Placental epithelial cell (primary cell): ENCODE measurements around a stretch of chr9.

DNA sequence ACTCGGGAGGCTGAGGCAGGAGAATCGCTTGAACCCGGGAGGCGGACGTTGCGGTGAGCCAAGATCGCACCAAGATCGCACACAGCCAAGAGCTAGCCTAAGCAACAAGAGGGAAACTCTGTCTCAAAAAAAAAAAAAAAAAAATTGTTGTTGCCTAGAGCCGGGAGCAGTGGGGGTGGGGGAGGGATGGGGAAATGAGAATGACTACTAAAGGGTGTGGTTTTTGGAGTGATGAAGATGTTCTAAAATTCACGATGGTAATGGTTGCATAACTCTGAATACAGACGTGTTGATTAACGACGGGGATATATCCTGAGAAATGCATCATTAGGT is 28.0 kb downstream of the NACC2 start:
- CAGE, long polyA plus RNA = no peak

DNA sequence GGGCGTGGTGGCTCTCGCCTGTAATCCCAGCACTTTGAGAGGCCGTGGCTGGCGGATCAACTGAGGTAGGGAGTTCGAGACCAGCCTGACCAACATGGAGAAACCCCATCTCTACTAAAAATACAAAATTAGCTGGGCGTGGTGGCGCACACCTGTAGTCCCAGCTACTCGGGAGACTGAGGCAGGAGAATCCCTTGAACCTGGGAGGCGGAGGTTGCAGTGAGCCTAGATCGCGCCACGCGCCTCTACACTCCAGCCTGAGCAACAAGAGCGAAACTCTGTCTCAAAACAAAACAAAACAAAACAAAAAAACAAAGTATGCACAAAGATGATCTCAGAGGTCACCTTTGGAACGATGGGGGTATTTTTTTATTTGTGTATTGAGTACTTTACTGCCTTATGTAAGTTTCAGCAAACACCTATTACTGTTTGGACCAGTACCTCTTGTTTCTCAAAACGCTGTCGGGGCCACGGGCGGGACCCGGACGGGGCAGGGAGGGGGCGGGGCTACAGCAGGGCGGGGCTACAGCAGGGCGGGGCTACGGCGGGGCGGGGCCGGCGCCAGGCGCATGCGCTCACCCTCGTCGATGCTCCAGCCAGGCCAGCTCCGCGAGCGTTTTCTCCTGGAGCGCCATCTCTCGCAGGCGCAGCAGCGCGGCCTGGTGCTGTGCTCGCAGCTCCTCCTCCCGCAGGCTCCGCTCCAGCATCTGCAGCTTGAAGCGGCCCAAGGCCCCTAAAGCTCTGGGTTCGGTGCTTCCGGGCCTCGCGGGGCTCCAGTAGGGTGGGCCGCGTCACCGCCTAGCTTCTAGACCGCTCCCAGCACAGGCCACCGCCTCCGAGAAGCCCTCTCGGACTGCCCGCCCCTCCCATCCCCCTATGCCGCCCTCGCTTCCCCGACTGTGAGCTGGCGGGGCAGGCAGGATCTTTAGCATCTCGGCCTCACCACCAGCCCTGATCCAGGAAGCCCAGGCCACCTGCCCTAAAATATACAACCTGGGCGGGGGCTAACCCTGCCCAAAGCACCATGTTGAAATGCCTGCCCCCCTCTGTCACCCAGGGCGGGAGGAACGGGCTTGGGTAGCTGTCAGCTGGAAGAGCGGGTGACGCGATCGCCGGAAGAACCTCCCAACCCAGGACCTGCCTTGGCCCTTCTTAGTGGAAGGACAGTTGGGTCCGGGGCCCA is 21.6 kb upstream of the QSOX2 start:
- CAGE, long polyA plus RNA = no peak

DNA sequence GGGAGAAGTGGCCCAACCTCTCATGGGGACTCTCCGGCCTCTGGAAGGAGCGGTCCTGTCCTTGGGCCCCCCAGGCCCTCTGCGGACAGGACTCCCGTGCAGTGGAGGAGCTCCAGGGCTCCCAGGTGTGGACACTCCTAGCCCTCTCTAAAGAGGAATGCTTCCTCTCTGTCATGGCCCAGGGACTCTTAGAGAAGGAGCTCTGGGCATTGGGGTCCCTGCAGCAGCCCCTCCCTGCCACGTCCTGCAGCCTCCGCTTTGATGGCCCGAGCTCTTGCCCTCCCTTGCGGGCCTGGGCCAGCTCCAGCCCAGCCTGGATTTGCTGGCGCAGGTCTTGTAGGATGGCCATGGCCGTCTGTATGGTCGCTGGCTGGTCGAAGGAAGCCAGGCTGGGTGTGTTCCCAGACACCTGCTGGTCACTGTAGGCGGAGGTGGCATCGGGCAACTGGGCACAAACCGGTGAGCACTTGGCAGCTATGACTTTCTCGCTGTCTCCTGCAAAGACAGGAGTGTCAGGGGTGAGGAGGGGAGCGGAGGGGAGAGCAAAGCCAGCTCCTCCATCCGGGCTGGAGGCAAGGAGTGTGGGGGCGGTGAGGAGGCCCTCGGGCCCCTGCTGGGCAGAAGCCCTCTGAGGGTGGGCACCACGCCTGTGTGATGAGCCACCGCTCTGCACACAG is 12.6 kb downstream of the CCDC187 start:
- CAGE, long polyA plus RNA = no peak

GRCh38 chr9:136328430-136329229 is 1.3 kb downstream of the GPSM1 start:
- CAGE, long polyA plus RNA = no peak

- CAGE, long polyA plus RNA = no peak
Measured at GRCh38 chr9:136364273-136364959, 872 bp upstream of the DNLZ start.

DNA sequence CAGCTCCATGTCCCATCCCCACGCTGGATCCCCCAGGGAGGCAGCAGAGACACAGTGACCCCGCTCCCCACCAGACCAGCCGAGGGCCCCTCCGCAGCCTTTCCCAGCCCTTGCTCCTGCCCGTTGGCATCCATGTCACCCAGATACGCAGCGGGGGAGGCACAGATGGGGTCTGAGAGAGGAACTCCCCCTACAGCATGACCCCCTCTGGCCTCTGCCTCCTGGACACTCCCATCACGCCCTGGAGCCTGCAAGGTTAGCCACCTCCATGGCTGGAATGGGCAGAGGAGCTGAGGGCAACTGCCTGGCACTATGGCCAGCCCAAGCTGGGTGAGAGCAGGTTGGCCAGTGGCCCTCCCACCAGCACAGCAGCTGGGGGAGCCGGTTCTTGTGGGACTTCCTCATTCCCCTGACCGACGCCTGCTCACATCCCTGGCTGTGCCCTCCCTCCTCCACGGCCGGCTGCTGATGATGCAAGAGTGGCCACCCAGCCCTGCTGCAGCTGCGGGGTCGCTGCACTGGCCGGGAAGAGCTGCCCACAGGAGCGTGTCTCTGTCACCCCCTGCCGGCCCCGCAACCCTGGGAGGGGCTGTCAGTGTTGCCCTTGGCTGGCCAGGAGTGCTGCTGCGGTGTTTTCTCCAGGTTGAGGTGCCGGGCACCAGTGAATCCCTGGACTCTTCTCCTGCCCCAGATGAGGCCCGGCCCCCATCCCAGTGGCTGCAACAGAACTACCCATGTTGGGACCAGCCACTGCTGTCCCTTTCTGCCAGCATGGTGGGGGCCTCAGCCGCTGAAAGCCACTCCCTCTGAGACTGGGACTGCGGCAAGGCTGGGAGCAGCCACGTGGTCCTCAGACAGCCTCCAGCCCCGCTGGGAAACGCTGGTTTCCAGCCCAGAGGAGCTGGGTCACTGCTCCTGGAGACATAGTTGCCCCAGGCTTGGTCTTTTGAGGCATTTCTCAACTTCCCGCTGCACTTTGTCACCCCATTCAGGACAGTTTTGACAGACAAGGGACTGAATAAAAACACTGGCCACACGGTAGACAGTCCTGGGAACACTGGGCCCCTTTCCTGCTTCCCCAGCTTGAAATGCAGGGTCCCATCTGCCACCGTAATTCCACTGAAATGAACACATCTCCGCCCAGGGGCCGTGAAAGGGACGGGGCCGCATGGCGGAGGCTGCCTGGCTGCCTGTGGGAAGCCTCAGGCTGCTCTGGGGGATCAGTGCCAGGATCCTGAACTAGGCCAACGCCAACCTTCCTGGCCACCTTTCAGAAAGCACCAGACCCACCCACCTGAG is 782 bp downstream of the CARD9 start:
- CAGE, long polyA plus RNA = no peak

- CAGE, long polyA plus RNA = no peak
Measured at GRCh38 chr9:136401806-136402169, 1.8 kb upstream of the SNAPC4 start.

DNA sequence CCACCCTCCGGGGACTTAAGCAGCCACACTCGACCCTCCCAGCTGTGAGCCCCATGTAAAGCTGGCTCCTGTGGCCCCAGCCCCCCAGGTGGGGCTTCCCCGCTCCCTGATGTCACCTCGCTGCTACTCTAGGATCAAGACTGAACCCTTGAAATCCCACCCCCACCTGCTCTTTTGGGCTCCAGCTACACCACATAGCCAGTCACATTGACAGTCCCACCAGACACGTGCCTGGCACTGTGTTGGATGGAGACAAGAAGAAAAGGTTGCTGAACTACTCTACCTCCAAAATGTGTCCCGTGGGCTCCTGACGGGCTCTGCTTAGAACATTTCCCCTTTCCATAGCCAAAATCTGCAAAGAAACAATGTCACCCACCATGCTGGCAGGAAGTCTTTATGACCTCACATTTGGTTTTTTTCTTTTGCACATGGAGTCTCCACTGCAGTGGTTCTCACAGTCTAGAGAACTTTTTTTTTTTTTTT is 1.7 kb downstream of the ENTR1 start:
- CAGE, long polyA plus RNA = no peak

DNA sequence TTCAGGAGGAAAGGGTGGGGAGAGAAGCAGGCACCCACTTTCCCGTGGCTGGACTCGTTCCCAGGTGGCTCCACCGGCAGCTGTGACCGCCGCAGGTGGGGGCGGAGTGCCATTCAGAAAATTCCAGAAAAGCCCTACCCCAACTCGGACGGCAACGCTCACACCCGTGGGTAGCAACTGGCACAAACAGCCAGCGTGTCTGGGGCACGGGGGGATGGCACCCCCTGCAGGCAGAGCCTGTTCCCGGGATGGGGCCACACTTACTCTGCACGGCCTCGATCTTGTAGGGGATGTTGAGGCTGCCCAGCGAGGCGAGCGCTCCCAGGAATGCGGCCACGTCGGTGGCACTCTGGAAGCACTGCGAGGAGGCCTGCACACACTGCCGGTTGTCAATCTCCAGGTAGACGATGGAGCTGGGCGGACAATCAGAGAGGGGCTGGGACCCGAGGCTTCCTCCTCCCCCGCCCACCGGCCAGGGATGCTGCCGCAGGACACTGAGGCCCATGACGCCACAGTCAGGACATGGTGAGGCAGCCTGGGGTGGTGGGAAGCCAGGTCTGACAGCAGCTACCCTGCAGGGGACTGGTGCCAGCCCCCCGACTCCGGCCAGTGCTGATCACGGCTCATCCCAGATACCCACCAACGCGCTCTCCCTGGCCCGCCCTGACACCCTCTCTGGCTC is 20.2 kb upstream of the SEC16A start:
- CAGE, long polyA plus RNA = no peak

DNA sequence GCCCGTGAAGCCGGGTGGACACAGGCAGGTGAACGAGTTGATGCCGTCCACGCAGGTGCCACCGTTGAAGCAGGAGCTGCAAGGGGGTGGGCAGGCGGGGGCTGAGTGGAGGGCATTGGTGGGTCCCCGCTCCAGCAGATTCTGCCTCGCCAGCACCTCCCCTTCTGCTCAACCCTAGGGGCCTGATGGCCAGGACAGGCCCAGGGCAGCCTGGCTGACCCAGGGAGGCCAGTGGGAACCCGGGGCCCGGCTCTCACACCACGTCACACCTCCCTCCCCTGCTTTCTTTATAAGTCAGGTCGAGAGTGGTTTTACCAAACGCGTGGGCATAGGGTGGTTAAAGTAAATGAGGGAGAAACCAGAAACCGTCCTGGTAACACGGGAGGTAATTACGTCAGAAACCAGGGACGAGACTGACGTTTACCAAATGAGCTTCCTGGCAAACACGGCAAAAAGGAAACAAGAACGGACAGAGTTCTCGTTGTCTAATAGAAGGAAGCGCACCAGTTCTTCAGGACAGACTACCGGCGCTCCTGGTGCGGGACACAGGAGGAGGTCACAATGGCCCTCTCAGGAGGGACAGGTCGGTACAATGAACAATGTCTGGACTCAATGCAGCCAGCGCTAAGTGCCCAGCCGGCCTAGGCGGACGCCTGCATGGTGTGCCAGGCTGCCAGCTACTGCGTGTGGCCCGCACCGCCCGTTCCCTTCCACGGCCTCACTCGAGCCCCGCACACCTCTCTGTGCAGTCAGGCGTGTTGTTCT is 26.3 kb upstream of the SEC16A start:
- CAGE, long polyA plus RNA = no peak

DNA sequence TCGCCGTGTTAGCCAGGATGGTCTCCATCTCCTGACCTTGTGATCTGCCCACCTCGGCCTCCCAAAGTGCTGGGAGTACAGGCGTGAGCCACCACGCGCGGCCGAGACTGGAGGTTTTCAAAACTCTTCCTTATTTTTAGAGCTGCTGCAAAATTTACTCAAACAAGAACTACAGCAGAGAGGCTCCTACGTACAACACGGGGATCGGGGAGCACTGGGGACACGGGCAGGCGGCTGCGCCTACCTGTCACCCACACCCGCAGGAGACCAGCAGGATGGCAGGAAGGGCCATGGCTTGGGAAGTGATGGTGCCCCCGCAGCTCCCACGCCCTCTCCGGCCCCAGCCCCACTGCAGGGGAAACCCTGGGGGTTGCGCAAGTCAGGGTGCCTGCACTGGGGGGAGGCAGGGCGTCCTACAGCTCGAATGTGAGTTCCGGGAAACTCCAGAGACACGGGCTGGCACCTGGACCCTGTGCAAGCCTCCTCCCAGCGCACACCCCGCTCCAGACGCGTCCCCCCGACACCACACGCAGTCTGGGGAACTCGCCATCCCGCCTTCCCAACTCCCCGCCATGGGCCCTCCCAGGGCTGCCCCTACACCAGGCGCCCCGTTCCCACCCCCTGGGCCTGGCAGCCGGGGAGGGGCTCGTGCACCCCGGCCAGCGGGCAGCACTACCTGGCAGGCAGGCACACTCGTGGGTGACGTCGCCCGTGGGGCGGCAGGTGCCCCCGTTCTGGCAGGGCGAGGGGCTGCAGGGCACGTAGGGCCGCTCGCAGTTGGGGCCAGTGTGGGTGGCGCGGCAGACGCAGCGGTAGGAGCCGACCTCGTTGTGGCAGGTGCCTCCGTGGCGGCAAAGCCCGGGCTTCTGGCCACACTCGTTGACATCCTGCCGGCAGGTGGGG is 23.4 kb downstream of the NOTCH1 start:
- CAGE, long polyA plus RNA = no peak

- CAGE, long polyA plus RNA = no peak
Measured at GRCh38 chr9:136543566-136544589, 2.0 kb downstream of the NOTCH1 start.

- CAGE, long polyA plus RNA = no peak
Measured at GRCh38 chr9:136586982-136587651, 41.3 kb upstream of the NOTCH1 start.

GRCh38 chr9:136646970-136647428 is 15.7 kb upstream of the EGFL7 start:
- CAGE, long polyA plus RNA = no peak

DNA sequence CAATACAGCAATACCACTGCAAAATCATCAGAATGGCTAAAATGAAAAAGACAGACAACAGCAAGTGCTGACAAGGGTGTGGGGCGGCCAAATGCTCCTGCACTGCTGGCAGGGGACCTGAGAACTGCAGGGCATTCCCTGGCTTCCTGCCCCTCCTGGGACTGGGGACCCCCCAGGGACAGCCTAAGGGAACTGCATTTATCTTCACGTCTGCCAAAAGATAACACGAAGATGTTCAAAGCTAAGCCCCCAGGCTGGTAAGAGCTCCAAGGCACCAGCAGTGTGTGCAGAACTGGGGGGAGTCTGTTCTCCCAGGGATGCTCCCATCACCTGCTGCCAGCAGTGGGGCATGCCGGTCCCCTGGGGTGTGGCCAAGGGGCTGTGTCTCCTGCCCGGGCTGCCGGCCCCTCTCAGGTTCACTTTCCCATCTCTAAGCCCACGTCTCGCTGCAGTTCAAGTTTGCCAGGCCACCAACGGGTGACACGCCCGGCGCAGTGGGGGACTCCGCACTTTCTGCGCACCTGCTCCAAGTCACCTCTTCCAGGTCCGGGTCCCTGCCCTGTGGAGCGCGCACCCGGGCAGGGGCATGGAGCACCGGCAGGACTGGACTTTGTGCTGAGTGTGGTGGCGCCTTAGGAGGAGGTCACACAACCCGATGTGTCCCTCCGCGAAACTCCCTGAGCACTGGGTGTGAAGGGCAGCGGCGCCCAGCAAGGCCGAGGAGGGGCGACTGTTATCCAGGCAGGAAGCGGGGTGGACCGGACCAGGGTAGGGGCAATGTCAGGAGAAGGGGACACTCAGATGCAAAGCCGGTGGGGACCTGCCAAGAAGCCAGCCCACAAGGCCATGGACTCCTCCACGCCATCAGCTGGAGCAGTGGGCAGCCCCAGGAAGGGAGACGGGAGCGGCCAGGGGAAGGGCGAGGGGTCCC is 4.4 kb upstream of the EGFL7 start:
- CAGE, long polyA plus RNA = no peak

- CAGE, long polyA plus RNA = no peak
Measured at GRCh38 chr9:136678586-136678993, 8.7 kb downstream of the AGPAT2 start.

- CAGE, long polyA plus RNA = no peak
Measured at GRCh38 chr9:136680959-136681634, 6.2 kb downstream of the AGPAT2 start.

DNA sequence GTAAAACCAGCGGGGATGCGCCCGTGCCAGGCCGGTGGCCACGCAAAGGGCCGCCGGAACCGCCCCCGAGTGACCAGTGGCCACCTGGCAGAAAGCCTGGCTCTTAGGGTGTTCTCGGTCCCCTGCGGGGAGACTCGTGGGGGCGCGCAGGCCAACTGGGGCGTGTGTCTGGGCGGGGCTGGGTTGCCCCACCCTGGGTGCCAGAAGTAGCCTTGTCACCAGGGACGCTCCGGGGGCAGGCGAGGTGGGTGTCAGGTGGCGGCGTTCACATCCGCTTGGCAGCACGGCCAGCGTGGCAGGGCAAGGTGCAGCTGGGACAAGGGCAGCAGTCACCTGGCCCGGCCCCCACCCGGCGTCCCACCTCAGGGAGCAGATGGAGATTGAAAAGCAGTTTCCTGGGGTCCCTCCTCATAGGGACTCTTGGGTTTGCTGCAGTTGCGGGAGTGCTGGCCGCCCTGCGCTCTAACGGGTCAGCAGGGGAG is 655 bp upstream of the AGPAT2 start:
- CAGE, long polyA plus RNA = no peak

GRCh38 chr9:136715691-136716324 is 3.4 kb downstream of the DIPK1B start:
- CAGE, long polyA plus RNA = no peak

DNA sequence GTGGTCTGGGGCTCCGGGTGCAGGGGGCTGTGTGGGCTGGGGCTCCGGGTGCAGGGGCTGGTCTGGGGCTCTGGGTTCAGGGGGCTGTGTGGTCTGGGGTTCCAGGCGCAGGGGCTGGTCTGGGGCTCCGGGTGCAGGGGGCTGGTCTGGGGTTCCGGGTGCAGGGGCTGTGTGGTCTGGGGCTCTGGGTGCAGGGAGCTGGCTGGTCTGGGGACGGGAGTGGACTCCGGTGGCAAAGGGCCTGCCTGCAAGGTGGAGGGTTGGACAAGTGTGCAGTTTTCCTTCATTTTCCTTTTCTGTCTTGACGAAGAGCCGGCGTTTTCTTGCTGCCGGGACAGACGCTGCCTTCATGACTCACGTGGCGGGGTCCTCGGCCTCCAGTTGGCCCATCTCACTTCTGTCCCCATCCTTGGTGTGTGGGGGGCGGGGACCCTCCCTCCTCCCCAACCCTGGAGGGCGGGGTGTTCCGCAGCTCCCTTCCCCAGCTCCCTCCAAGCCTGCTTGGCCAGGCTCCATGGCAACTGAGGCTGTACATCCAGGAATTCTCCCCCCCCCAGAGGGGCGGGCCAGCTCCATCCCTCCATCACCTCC is 7.6 kb downstream of the DIPK1B start:
- CAGE, long polyA plus RNA = no peak